HTR-8/SVneo (cell line): ENCODE data around the gene CDH7.

DNA sequence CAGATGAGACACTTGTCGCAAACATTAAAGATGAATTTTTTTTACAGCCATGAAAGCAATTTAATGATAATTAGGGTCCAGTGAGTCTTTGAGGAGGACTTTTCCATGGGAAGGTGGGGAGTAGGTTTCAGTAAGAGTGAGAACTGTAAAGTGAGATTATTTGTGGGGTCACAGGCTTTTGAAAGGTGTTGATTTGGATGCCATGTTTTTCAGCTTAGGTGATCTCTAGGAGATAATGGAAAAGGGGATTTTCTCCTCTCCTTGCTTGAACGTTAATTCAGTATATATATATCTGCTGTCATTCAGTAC, 2.4 kb downstream of the ZCCHC2 start:
- RRBS = no CpG with 5 or more reads among the region's 2 CpGs

DNA sequence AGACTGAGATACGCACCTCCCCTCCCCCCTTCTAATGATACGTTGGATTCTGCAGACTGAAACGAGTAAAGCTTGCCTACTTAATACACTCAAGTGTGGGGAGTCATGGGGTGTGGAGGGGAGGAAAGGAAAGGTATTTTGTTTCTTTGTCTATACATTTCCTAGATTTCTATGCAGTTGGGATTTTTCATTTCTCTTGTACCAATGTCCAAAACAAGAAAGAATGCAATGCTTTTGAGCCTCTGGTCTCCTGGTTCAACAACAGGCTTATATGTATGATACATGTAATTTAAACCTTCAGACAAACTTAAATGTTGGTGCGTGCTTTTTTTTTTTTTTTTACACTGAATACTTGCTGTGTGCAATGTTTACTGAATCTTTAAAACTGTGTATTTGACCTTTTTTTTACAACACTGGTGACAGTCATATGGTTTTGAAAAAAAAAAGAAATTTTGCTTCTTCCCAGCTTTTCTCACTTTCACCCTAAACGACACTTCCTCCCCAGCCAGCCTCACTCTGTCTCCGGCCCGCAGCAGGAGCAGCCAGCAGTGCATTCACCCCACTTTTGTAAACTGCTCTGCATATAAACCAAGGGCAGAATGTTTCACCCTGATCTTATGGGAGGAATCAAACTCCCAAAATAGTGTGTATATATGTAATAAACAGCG, 53.8 kb downstream of the ZCCHC2 start:
- RRBS = no CpG with 5 or more reads among the region's 8 CpGs

DNA sequence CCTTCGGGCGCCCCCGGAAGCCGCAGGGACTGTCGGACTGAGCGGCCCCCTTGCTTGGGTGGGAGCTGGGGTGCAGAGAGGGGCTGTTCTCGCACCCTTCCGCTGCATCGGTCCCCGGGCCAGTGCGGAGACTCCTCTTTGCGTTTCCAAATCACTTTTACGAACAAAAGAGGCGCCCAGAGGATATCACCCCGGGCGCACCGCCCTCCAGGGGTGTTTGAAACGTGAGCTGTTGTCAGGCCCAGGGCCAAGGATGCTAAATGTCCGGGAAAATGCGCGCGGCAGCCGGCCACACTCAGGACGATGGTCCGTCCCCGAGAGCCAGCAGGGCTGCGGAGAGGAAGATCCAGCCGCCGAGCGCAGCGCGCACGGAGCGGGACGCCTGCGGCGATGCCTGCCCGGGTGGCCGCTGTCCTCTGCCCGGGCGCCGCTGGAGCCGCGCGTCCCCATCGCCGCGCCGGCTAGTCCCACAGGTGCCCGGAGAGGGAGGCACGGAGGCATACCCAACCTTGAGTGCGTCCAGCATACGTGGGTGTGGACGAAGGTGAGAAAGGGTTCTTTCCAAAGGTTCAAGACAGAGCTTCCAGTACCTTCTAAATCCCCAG, 73.8 kb downstream of the ZCCHC2 start:
- RRBS = 20% methylated on average over 40 of the region's 54 CpGs

- RRBS = no CpG with 5 or more reads among the region's 14 CpGs
Measured at GRCh38 chr18:62611977-62612615, 89.3 kb downstream of the ZCCHC2 start.

DNA sequence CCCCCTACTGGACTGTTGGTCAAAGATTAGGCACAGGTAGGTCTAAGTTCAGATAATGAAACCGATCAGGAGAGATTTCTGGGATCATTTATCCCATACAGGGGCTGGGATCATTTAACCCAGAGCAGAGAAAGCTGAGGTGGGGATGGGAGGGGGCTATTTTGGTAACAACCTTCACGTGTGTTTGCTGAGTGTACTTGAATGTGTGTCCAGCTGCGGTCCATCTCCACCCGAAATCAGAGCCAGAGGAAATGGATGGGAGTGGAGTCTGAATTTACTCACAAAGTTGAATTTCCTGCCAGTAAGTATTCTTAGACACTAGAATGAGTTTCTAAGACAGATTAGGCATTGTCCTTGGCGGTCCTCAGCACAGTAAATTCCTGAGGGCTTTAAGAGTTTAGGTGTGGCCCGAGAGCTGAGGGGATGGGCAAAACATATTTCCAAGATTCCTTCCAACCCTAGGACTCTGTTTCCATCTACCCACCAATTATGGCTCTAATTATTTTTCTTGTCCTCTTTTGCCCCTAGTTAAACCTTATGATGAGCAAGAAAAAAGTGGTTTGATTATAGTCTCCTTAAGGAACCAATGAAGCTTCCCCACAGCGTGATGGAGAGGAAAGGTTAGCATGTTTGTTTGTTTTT, 90.4 kb upstream of the PHLPP1 start:
- RRBS = no CpG with 5 or more reads among the region's 7 CpGs

GRCh38 chr18:62758668-62759294, 43.4 kb downstream of the PHLPP1 start:
- RRBS = no CpG with 5 or more reads among the region's 4 CpGs

GRCh38 chr18:63058275-63058598, 261.3 kb downstream of the BCL2 start:
- RRBS = no CpG with 5 or more reads among the region's 4 CpGs

GRCh38 chr18:63062416-63062653, 257.2 kb downstream of the BCL2 start:
- RRBS = no CpG with 5 or more reads among the region's 4 CpGs

DNA sequence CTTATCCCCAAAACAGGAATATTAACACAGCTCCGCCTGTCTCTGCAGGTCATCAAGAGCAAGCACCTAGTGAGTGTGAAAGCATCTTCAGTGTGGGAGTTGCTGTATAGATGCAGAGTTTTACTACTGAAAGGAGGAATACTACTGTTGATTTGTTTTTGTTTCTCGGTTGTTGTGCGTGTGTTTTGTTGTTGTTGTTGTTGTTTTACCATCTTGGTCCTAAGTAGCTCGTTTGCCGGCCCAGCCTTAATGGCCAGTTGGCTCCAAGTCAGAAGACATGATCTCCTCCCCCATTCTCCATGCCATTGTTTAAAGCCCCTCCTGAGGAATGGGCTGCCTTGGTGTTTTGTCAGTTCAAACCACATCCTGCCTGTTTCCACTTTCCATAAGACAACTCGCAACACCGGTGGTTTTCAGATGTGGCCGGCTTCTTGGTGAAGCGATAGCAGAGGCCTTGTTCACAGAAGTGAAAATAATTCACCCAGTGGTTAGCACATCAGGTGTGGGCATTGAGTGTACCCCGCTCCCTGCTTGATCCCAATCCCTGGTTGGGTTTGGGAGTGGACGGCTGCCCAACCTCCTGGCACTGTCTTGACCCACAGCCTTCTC, 221.1 kb downstream of the BCL2 start:
- RRBS = no CpG with 5 or more reads among the region's 11 CpGs

DNA sequence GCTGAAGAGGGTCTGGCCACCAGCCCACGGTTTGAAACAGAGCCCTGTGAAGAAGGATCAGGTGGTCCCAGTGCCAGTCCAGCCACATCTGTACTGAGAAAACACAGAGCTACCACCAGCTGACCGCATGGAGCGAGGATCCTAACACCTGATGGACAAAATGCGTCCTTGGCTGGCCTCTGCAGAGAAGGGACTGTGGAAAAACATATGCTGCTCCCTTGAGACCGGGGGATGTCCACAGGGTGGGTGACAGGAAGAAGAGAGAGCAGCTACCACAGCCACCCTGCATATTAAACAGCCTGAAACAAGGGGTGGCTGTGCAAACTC, 137.3 kb downstream of the BCL2 start:
- RRBS = no CpG with 5 or more reads among the region's 5 CpGs

DNA sequence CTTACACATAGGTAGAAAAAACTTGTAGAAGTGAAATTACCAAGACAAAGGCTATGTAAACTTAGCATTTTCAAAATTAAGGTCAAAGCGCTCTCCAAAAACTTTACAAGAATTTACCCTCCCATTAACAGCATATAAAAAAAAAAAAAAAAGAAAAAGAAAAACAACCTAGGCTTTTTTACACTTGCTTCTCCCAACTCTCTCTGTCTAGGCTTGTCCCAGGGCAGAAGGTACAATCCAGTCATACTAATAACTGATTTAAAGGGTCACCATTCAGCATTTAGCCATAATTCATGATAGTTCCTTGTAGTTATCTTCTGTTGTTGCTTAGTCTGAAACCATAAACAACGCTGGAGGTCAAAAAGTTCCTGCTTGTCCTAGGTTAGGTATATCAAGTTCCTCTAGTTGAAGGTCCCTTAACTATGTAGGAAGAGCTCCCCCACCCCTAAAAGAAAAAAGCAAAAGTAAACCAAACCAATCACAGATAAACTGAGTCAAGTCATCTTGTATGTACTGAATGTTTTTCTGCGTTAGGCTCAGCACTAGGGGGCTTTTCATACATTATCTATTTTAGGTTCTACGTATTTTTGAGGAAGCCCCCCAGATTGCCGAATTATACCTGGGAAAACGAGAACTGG, 130.4 kb downstream of the BCL2 start:
- RRBS = no CpG with 5 or more reads among the region's 6 CpGs

GRCh38 chr18:63237649-63238414, 81.7 kb downstream of the BCL2 start:
- RRBS = no CpG with 5 or more reads among the region's 13 CpGs

GRCh38 chr18:63290863-63291160, 28.8 kb downstream of the BCL2 start:
- RRBS = no CpG with 5 or more reads among the region's 6 CpGs

GRCh38 chr18:63350768-63351229, 16.2 kb downstream of the KDSR start:
- RRBS = no CpG with 5 or more reads among the region's 9 CpGs

- RRBS = under 1% methylated on average over 20 of the region's 69 CpGs
Measured at GRCh38 chr18:63365946-63366963, 751 bp downstream of the KDSR start.

DNA sequence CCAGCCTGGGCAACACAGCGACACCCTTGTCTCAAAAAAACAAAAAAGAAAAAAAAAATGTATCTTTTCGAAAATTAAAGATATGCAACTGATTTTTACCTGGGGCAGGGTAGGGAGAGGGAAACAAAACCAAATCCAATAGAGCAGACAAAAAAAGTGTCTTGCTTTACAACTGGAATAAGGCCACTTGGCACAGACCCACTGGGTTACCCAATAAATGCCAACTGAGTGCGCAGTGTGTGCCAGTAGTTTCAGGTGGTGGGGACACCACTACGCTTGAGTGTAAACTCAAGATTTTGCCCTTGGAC, 16.4 kb downstream of the VPS4B start:
- RRBS = no CpG with 5 or more reads among the region's 4 CpGs

GRCh38 chr18:63553310-63553824, 11.2 kb downstream of the SERPINB12 start:
- RRBS = no CpG with 5 or more reads among the region's 3 CpGs

- RRBS = 39% methylated on average over 48 of the region's 102 CpGs
Measured at GRCh38 chr18:65750130-65751323, at the start of gene CDH7. TSS of gene CDH7 (plus strand) at chr18:65751012.

- RRBS = no CpG with 5 or more reads among the region's 47 CpGs
Measured at GRCh38 chr18:67515608-67516459, 686 bp downstream of the DSEL start.

GRCh38 chr18:69399094-69399308, 1.7 kb upstream of the DOK6 start:
- RRBS = no CpG with 5 or more reads among the region's 1 CpG